GM19240 (cell line): ENCODE data around the genes GAS2, ANO3, LGR4 and FSHB.

DNA sequence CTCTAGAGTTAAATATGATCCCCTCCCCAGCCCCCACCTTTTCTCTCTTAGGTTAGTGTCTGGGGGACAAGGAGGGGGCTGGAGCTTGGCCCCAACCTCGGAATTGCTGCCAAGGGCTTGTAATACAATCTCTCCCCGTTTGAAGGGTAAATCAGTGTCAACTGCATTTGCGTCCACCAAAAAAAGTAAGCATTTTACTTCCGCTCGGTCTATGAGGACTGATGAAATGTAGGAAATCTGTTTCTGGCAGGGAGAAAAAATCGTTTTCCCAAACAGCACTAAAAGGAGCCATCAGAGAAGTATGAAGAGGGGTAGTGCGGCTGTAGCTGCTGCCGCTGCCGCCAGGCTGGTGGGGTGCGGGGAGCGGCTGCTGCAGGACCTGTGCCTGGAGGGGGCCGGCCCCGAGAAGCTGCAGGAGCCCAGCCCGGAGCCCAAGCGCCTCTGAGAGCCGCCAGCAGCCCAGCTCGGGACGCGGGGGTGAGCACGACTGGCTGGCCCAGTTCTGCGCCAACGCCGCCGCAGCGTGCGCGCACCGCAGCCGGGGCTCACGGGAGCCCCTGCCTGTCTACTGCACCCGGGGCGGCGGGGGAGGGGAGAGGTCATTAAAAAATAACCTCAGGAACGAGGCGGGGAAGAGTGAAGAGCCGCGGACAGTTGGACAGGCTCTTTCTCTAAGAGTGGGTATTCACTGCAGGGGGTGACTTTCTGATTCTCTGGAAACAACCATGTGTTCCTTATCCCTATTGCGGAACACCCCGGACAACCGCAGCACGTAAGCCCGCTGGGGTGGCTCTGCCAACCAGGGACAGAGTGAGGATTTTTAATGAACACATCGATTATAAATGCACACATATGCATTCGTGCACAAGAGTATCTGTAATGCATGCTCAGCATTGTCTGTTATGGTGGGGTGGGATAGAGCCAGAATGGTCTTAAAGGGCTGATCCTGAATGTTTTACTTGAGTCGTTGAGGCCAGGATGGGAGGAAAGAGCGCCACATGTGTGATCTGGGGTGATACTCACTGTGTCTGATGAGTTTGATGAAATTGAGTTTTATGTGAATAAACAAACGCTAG, at the start of gene GAS2:
Gene GAS2 (plus strand): TSS at position 189 of the 1,076 bp plus-strand sequence.
- RRBS = 9% methylated on average over 2 of the region's 47 CpGs

DNA sequence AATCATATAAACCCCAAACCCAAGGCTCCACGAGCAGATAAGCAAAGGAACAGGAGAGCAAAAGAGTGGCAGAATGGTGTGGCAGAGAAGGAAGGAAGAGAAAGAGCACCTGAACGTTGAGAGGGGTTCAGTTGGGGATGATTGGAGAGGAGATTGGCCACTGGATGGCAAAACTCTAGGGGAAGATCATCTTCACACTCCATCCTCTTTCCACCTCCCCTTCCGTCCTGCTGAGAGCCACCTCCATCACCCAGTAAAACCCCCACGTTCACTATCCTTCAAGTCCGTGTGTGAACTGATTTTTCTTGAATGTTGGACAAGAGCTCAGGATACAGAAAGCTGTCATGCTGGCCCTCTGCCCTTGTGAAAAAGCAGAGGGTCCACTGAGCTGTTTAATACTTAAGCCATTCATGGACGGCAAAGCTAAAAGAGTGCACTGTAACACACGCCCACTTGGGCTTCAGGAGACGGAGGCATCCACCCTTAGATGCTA, 175.1 kb upstream of the CCDC179 start:
- RRBS = no CpG with 5 or more reads among the region's 8 CpGs

DNA sequence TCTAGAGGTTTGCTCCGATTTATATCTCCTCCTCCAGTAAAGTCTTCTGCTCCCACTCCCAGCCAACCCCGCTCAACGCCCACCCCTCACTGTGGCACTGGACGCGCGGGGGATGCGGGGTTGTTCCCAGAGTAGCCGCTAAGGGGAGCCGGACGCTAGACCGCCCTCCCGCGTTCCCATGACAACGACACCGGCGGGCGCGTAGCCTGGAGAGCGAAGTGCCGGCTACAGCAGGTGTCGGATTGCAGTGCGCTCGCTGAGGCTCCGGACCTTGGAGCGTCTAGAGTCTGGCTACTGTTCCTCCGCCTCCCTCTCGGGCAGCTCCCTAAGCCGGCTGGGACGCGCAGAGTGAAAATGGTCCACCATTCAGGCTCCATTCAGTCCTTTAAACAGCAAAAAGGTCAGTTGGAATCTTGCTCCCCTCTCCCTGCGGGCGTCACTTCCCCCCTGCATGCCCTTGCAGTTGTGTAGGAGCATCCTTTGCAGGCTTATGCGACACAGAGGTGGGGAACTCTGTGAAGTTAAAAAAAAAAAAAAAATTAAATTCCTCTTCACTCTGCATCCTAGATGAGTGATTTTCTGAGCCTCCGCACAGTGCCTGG, at the start of gene ANO3:
Gene ANO3 (plus strand): TSS at position 209 of the 602 bp plus-strand sequence.
- RRBS = 5% methylated on average over 13 of the region's 34 CpGs

DNA sequence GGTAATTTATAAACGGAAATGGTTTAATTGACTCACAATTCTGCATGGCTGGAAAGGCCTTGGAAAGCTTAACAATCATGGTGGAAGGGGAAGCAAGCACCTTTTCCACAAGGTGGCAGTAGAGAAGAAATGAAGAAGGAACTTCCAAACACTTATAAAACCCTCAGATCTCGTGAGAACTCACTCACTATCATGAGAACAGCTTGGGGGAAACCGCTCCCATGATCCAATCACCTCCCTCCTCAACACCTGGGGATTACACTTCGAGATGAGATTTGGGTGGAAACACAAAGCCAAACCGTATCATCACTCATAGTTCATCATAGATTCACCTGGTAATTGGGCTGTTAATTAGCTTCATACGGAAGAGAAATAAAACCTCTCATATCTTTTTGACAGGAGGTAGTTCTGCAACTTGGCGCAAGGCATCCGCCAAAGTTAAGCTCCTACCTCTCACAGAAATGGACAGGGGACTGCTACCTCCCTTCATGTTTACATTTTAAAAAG, 49.0 kb downstream of the MUC15 start:
- RRBS = no CpG with 5 or more reads among the region's 8 CpGs

GRCh38 chr11:27379213-27380558, 16.7 kb upstream of the CCDC34 start:
- RRBS = no CpG with 5 or more reads among the region's 9 CpGs

DNA sequence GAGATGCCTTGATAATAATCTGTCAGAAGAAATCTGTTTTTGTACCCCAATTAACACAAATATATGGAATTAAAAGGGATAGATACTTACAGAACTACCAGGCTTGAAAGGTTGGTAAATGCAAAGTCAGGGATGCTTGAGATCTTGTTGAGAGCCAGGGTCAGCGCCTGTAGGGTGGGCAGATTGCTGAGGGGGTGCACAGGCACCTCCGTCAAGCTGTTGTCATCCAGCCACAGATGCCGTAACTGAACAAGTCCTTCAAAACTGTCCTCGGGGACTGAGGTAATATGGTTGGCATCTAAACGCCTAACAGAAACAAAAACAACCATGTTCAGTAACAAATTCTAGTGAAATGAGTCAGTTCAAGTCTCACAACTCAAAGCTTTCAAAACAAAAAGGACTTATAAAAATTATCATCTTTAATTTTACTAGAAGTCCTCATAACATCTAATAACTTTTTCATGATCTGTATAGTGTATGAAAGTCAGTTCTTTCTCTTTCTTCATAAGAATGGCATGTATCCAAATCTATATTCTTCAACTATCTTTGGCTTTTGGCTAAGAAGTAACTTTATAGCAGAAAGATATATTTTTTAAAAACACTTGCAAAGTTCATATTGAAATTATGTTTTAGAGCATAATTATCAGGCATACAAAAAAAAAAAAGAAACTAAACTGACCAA, 22.3 kb upstream of the CCDC34 start:
- RRBS = no CpG with 5 or more reads among the region's 5 CpGs

DNA sequence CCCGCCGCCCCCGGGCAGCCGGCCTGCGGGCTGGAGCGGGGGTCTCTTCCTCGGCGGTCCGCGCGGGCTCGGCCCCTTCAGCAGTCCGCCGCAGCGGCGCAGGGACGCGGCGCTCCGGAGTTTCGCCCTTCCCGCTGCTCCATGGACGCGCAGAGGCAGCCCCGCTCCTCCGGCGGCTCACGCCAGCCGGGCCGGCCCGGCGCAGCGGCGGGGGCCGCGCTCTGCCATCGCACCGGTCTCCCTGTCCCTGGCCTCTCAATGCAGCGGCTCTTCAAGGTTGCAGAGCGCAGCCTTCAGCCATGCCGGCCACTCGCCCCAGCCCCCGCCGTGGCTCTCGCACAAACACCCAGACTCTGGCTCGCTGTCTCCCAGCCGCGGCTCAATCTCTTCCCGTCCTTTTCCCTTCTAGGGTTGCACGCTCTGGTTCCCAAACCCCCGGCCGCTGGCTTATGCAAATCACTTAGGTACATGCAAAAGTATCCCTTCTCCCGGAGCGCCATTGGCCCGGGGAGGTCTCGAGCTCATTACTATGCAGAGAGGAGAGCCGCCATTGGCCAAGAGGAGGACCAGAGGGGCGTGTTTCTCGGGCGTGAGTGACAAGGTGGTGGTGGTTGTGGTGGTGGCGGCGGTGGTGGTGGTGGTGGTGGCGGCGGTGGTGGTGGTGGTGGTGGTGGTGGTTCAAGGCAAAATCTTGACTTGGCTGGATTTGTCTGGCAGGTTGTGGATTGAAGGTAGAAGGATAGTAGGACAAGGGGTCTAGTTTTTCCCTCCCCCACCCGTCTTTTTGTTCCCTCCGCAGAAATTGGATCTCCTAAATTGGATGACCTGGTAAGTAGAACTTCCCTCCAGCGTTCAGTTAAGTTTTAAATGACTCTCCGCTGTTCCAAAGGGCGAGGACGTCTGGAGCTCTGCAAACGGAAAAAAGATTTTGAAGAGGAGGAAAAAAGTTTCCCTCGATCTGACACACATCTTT, at the start of gene LGR4:
Gene LGR4 (minus strand): TSS at position 422 of the 973 bp plus-strand sequence.
- RRBS = 3% methylated on average over 32 of the region's 72 CpGs

DNA sequence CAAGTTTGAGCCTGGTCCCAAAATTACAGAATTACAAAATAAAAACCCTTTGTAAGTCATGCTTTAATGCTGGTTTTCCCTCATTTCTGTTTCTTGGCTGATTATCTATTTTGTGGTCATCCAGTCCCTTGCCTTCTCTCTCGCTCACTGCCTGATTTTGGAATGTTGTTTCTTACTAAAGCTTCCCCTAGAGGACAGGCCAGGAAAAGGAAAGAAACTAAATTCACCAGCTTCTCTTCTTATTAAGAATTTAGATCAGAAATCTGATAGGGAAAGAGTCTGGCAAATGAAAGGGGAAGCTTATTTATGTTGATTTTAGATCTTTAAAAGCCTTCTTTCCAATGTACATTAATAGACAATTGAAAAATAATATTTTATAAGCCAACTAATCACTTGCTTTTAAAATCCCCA, 16.6 kb upstream of the BDNF start:
- RRBS = no CpG with 5 or more reads among the region's 1 CpG

DNA sequence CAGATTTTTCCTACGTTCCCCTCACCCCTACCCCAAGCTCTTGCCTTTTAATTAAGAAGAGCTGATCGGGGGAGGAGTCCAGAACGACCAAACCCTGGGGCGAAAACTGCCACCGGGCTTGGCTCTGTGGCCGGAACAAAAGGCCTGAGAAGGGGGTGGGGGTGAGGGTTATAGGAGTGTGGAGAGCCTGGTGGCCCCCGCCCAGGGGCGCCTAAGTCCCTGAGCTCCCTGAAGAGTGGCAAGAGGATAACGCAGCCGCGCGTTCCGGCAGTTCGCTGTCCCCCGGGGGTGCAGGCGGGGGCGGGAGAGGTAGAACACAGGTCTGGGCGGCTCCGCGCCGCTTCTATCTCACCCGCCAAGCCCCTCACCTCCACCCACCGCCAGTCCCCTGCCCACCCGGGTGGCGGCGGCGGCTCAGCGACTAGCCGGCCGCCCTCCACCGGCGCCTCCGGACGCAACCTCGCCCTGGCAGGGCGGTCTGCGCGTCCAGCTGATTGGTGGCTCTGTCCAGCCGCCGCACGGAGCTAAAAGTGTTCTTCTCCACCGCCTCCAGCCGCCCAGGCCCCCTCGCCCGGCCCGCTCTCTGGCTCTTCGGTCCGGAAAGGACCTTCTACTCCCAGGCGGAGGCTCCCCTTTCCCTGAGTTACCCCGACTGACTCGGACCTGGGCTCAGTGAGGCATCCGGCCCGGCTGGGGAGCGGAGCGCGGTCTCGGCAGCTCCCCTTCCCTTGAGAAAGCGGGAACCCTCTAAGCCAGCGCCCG, 18.8 kb upstream of the BDNF start:
- RRBS = 20% methylated on average over 5 of the region's 60 CpGs

DNA sequence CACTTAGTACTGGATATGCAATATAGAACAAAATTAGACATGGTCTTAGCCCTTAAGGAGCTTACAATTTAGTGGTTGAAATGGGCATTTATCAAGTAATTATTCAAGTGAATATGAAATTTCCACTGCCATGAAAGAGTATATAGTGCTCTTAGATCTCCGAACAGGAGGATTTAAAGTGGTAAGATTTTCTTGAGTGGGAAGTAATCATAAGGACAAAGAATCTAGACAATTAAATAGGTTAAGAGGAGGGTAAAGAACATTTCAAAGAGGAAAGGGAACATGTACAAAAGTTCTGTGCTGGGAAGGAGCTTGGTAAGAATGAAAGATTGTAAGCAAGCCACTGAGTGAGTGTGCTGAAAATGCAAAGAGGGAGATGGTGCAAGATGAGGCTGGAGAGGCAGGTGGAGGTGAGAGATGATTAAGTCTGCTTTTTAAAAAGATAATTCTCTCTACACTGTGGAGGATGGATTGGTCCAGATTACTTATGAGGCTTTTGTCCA, 18.6 kb downstream of the METTL15 start:
- RRBS = no CpG with 5 or more reads among the region's 1 CpG

DNA sequence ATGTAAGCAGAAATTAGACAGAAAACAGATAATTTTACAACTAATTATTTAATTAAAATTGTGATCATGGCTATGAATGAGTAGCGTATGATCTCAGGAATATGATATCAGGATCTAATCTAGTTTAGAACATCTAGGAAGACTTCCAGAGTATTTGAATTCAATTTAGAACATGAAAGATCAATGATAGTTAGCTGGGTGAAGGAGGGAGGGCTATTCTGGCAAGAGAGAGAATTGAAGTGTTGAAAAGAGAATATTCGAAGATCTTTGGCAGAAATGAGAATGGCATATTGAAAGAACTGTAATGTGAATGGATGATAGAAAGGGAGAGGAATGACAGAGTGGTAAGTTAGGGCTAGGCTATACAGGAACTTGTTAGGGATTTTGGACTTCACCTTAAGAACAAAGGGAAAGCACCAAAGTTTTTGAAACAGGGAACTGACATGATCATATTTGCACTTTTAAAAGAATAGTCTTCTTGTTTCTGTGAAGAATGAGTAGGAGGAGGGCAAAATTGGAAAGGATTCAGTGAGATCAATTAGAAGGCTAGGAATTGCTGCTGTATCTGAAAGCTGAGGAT, 119.2 kb downstream of the METTL15 start:
- RRBS = no CpG with 5 or more reads among the region's 2 CpGs

GRCh38 chr11:28566415-28567140, 458.4 kb downstream of the METTL15 start:
- RRBS = no CpG with 5 or more reads among the region's 19 CpGs

DNA sequence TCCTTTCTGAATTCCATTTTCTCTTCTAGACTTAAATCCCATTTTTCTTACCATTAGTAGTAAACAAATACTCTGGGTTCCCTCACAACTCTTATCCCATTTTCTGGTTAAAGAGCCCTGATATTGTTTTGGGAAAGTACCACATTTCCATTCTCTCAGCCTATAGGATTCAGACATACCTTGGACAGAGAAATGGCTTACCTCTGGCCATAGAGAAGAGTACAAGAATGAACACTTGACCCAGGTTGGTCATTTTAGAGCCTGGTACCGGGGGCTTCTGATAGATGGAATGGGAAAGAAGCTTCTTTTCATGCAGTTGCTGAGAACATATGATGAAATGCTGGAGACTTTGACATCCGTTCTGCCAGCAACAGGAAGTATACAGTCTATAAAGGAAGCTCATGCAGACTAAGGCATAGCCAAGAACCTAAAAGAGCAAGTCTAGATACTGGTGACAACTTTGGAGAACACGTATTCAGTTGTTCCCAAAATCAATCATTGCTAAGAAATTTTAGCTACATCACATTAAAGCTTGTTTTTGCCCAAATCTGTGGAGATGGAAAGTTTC, 894.5 kb downstream of the METTL15 start:
- RRBS = no CpG with 5 or more reads among the region's 3 CpGs

DNA sequence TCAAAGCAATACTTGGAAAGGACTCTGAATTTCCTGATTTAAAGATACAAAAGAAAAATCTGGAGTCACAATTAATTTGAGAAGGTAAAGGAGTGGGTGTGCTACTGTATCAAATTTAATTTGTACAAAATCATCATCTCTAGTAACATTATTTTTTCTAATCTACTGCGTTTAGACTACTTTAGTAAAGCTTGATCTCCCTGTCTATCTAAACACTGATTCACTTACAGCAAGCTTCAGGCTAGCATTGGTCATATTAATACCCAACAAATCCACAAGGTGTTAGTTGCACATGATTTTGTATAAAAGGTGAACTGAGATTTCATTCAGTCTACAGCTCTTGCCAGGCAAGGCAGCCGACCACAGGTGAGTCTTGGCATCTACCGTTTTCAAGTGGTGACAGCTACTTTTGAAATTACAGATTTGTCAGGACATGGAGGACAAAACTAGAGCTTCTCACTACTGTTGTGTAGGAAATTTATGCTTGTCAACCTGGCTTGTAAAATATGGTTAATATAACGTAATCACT, at the start of gene FSHB:
Gene FSHB (plus strand): TSS at position 332 of the 529 bp plus-strand sequence.
- RRBS = no CpG with 5 or more reads among the region's 4 CpGs

- RRBS = 24% methylated on average over 11 of the region's 47 CpGs
Observed at GRCh38 chr11:31827026-31827770, 16.1 kb upstream of the PAX6 start.

- RRBS = no CpG with 5 or more reads among the region's 1 CpG
Observed at GRCh38 chr11:32087482-32087884, 3.4 kb upstream of the RCN1 start.

DNA sequence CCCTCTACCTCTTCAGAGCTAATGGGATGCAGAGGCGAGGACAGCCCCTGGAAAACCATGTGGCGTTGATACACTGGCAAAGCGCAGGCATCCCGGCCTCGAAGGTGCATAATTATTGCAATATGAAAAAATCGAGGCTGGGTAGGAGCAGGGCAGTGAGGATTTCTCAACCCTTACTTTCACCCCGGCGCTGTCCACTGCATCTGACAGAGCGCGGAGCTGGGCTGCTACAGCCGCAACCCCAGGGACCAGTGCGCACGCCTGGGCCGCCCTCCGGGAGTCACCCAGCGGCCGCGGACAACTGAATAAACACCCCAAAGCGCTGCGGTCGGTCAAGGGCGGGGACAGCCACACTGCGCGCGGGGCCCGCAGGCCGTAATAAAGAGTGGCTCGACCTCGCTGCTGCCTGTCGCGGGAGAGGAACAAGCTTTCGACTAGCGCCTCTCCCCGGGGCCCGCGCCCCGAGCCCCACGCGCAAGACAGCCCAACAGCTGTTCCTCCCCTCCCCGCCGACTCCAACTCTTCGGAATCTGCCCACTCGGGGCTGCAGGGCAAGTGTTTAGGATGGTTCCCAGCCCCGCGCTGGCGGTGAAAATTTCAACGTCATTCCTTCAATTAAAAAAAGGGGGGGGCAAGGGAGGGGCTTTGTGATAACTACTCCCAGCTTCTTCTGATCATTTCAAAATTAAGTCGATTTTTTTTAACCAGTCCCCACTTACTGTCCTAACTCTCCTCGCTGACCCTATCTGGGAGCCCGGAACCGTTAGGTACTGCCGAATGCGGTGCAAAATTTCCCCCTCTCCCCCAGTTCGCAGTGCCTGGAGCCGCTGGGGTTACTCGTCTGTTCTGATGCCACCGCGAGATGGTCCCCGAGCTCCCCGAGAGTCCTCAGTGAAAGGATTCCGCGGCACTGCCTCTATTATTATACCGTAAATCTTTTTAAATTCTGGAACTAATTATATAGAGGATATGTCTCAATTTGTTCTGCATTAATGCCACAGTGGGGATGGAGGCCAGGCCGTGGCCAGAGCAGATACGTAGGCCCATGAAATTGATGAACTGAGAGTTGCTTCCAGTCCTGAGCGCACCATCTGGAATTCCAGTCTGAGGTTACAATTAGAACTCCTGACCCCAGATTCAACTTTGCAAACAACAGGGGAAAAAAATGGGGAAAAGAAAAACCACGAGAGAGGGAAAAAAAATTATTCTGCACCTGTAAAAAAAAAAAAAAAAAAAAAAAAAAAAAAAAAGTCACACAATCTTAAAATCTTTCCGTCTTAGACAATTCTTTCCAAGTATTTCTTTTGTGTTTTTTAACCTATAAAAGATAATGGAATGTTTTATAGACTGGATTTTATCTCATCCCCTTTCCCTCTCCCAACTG, 4.0 kb upstream of the WT1 start:
- RRBS = 11% methylated on average over 10 of the region's 68 CpGs

DNA sequence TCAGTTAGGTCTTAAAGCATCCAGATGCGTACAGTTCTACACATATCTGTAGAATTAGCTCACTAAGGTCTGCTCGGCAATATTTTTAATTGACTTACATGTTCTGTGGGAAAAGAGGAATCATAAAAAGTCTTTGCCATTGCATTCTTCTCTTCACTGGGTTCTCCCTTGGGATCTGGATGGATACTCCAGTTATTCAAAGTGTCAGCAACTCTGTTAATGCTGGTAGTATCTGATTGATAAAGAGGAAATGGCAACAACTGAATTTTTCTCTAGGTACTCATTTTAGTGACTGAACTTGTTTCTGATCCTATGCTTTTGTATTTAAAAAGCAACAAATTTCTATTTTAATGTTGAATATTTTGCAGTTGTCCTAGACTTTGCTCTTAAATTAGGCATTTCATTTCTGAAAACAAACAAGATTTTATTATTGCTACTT, 27.4 kb downstream of the EIF3M start:
- RRBS = no CpG with 5 or more reads among the region's 2 CpGs